ENCODE measurements around the genes IQCF2, RRP9, SEMA3G, TNNC1 and RFT1.

DNA sequence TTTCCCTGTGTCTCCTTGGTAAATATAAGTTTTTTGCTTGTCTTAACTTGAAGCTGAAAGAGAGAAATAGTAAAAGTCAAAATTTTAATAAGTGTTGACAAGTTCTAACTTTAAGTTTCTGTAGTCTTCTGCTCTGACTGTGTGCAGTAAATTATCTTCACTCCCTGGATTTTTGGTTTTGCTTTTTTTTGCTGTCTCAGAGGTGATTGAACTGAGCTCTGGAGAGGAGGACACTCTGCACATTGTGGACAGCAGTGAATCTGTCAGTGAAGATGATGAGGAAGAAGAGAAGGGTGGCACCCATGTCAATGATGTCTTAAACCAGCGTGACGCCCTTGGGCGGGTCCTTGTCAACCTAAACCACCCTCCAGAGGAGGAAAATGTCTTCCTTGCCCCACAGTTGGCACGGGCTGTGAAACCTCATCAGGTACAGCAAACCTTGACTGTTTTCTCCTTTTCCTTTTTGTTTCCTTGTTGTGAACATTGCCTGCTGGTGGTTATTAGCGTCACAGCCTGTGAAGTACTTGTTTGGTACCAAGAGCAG is 40.5 kb upstream of the TEX264 start:
- PRO-cap = no peak
- RRBS = no CpG with 5 or more reads among the region's 5 CpGs

GRCh38 chr3:51861338-51861812 is at the start of gene IQCF2:
Gene IQCF2 (plus strand): TSS chr3:51861615.
- PRO-cap = no peak
- RRBS = no CpG with 5 or more reads among the region's 5 CpGs

GRCh38 chr3:51941655-51942438 is at the start of gene RRP9:
Gene RRP9 (minus strand): TSS chr3:51941904.
- PRO-cap = bidirectional peak, plus-strand start at chr3:51942280, minus-strand start at chr3:51941903
- RRBS = 3% methylated on average over 13 of the region's 68 CpGs

- PRO-cap = no peak
- RRBS = no CpG with 5 or more reads among the region's 3 CpGs
Measured at GRCh38 chr3:52024992-52025399, 29.3 kb upstream of the RPL29 start.

GRCh38 chr3:52028462-52029167 is 27.8 kb downstream of the DUSP7 start:
- PRO-cap = no peak
- RRBS = 56% methylated on average over 4 of the region's 17 CpGs

- PRO-cap = no peak
- RRBS = no CpG with 5 or more reads among the region's 11 CpGs
Measured at GRCh38 chr3:52089969-52090748, 33.8 kb upstream of the DUSP7 start.

- PRO-cap = no peak
- RRBS = 91% methylated on average over 3 of the region's 13 CpGs
Measured at GRCh38 chr3:52176711-52177413, 21.1 kb upstream of the ALAS1 start.

GRCh38 chr3:52237038-52237483 is 1.9 kb downstream of the TWF2 start:
- PRO-cap = no peak
- RRBS = no CpG with 5 or more reads among the region's 4 CpGs

GRCh38 chr3:52409160-52409836 is 510 bp downstream of the BAP1 start:
- PRO-cap = no peak
- RRBS = 3% methylated on average over 5 of the region's 19 CpGs

GRCh38 chr3:52444673-52445504 is at the start of gene SEMA3G:
Gene SEMA3G (minus strand): TSS chr3:52445103.
- PRO-cap = unidirectional peak, minus-strand start at chr3:52445103
- RRBS = no CpG with 5 or more reads among the region's 32 CpGs

GRCh38 chr3:52453955-52454457 is at the start of gene TNNC1:
Gene TNNC1 (minus strand): TSS chr3:52454041.
- PRO-cap = bidirectional peak, plus-strand start at chr3:52454187, minus-strand start at chr3:52454041
- RRBS = no CpG with 5 or more reads among the region's 10 CpGs

GRCh38 chr3:52530729-52531467 is 2.8 kb downstream of the NT5DC2 start:
- PRO-cap = no peak
- RRBS = no CpG with 5 or more reads among the region's 8 CpGs

DNA sequence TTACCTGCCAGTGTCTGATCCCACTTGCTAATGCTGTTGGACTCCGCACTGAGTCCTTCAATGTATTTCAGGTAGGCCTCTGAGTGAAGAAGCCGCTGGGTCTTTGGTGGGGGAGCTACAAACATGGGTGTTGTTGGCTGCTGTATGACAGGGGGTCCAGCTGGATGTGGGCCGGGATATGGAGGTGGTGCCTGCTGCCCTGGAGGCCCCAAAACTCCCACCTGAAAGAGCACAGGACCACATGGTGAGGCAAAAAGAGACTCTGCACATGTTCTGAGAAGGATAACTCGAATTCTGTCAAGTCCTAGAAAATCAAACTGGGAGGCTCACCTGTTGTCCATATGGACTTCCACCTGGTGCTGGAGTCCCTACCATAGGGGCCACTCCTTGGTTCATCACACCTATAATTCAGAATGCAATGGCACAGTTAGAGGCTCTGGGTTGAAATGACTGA is 14.0 kb downstream of the UQCC5 start:
- PRO-cap = no peak
- RRBS = no CpG with 5 or more reads among the region's 4 CpGs

DNA sequence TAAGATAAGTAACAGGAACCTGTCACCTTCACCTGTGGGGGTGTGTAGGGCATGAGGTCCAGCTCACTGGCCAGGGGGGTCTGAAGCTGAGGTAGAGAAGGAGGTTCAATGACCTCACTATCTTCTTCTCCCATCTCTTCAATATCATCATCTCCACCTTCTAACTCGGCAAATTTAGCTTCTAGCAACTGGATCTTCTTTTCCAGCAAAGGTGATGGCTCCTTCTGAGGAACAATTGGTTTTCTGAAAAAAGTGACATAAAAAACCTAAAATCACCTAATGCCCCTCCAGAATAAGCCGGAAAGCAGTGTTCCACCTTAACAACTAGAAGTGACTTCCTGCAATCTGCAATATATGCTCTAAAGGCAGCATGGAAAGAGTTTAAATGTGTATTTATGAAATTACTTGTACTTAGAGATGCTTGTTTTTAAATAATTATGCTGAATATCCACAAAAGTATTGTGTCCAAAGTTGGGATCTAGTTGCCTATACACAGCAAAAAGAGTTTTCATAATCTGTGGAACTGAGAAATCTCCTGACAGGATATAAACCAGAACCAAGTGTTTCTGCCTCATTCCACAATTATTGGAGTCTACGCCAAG is 26.9 kb downstream of the UQCC5 start:
- PRO-cap = no peak
- RRBS = no CpG with 5 or more reads among the region's 3 CpGs

DNA sequence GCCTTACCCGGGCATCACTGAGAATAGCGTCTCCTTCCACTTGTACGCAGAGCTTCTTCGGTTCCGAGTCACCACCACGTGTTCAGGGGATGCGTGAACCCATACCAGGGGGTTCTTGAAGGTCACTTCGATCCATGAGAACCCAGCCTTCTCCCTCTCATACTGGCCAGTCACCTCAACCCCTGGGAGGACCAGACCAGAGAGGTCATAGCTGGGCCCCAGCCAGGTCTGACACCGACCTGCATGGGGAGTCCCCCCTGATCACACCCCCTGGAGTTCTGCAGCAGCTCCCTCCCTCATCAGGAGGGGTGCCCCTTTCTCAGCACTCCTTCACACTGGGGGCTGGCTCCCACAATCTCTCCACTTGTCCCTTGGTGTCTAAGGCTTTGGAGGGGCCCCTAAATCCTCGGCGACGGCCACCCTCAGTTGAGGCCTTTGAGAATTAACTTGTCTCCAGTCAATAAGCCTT is 13.6 kb downstream of the ITIH4 start:
- PRO-cap = no peak
- RRBS = no CpG with 5 or more reads among the region's 12 CpGs

DNA sequence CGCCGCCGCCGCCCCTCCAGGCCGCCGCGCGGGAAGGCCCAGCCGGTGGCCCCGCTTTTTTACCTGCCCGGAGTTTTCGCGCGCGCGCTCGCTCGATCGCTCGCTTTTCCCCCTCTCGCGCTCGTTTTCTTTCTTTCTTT is 250 bp downstream of the SFMBT1 start:
- PRO-cap = no peak
- RRBS = 1% methylated on average over 9 of the region's 23 CpGs

DNA sequence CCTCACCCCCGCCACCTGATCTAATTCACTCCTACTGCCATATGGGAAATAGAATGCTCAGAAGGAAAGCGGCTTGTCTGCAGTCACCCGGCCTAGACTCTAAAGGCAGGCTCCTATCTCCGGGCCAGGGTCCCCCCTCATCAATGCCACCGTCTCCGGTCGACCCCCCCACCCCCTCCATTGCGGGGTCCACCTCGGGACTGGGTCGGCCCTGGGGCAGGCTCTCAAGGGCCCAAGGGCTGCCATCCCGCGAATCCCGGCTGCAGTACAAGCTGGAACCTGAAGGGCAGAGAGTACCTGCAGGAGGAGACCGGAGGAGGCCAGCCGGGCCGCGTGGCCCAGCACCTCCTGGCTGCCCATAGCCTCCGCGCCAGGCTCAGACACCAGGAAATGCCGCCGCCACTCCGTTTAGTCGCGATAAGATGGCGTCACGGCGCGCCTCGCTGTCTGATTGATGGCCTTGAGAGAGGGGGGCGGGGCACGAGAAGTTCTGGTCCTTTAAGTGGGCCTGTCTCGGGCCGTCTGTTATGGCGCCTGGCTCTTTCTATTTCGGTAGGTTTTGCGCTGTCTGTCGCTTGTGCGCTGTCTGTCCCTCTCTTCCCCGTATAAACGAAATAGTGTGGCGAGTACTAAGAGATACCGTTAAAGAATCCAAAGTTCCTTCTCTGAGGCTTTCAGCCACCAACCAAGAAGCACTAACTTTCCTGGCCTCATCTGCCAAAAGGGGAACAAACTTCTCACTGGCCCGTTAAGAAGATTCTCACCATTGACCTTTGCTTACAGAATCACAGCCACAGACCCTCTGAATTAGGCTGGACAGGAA is at the start of gene RFT1:
Gene RFT1, minus strand, starts transcription at position 395 of the 823 bp plus-strand sequence.
- PRO-cap = bidirectional peak, plus-strand start at position 501 of the sequence, minus-strand start at position 355 of the sequence
- RRBS = 4% methylated on average over 7 of the region's 43 CpGs

GRCh38 chr3:53181416-53181723 is 20.4 kb downstream of the PRKCD start:
- PRO-cap = no peak
- RRBS = 99% methylated on average over 3 of the region's 11 CpGs

GRCh38 chr3:53190769-53191005 is 29.7 kb downstream of the PRKCD start:
- PRO-cap = no peak
- RRBS = no CpG with 5 or more reads among the region's 3 CpGs

DNA sequence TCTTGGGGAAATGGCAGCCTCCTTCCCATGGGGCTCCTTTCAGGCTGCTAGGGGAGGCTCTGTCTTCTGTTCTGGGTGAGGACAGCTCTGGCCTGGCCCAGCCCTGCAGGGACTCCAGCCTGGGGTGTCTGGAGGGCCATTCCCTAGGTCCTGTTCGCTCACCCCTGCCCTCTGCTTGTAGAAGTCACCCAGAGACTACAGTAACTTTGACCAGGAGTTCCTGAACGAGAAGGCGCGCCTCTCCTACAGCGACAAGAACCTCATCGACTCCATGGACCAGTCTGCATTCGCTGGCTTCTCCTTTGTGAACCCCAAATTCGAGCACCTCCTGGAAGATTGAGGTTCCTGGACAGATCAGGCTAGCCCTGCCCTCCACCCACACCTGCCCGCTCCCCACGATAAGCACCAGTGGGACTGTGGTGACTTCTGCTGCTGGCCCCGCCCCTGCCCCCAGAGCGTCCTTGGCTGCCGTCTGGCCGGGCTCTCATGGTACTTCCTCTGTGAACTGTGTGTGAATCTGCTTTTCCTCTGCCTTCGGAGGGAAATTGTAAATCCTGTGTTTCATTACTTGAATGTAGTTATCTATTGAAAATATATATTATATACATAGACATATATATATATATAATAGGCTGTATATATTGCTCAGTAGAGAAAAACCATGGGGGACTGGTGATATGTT is 31.1 kb downstream of the PRKCD start:
- PRO-cap = no peak
- RRBS = no CpG with 5 or more reads among the region's 15 CpGs

Measured in Caco-2 (cell line).